Bronchus fibroblast of lung (primary cell): ENCODE results near the genes C17orf75 and TMEM98.

GRCh38 chr17:32152132-32152615 lies 9.9 kb downstream of the RHOT1 start:
- RAMPAGE, long total RNA: no peak

GRCh38 chr17:32267728-32268237 lies 2.2 kb downstream of the RHBDL3 start:
- RAMPAGE, long total RNA: no peak

- RAMPAGE, long total RNA: no peak
Measured at GRCh38 chr17:32308307-32308721, 33.7 kb downstream of the C17orf75 start.

DNA sequence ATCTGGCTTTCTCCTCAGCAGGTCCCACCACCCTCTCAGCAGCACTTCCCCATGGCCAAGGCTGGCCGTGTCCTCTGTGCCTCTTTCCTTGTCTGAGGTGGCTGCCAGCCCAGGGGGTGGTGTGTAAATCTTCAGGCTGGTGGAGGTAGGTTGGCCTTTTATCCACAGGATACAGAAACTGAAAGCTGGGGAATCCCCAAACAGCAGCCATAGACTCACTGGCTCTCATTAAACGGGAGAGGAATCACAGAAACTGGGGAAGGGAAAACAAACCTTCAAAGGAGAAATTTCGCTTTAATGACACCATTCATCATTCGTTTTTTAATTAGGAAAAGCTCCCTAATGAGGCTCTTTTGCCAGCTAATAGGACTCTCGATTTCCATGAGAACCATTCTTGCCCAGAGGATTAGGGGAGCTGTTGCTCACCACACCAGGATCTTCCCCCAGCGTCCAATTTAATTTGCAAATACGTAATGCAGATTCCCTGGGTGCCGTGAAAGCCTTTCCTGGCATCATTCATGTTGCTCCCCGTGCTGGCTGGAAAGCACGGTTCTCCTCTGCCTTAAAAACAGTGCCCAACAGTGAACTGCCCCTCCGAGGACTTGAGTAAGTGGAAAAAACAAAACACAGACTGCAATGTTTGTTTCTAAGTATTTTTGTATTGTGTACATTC lies 17.9 kb downstream of the C17orf75 start:
- RAMPAGE, long total RNA: no peak

DNA sequence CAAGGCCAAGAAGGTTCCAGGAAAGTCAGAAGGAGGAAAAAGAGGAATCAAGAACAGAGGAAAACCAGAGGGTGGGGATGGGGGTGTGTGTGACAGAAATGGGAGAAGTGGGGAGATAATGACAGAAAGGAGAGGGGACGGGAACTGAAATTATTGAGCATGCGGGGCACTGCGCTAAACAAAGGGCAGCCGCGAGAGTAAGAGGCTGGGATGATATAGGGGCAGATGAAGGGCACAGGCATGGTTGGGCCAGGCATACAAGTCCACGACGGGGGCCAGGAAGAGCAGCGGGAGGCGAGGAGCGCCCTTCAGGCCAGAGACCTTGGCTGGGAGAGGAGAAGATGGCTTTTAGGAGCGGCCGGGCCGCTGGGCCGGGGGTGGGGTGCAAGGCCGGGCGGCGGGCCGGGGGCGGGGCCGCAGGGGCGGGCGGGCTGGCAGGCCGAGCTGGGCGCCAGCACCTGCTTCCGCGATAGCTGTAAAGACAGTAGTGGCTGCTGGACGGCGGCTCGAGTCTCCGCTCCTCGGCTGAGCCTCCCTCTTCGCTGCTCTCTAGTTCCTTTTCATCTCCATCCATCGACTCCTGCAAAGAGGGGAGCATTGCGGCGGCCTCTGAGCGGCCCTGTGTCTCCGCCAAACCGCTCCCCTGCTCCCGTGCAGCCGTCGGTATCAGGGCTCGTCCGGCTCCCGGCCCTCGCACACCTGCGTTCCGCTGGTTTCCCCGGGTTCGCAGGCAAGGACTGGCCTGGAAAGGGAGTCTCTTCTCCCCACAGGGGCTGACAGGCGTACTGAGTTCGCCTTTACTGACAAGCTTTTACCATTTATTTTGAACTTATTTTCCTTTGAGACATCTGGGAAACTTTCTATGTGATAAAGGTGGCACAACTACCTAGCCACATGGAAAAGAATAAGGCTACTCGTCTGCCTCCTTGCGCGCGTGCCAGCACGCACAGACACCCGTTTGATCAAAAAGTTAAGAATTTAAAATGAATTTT lies at the start of gene C17orf75:
Gene C17orf75 (minus strand): TSS at position 632 of the 992 bp plus-strand sequence.
- RAMPAGE, long total RNA: no peak

- RAMPAGE, long total RNA: no peak
Measured at GRCh38 chr17:32480211-32480718, 6.5 kb upstream of the CDK5R1 start.

DNA sequence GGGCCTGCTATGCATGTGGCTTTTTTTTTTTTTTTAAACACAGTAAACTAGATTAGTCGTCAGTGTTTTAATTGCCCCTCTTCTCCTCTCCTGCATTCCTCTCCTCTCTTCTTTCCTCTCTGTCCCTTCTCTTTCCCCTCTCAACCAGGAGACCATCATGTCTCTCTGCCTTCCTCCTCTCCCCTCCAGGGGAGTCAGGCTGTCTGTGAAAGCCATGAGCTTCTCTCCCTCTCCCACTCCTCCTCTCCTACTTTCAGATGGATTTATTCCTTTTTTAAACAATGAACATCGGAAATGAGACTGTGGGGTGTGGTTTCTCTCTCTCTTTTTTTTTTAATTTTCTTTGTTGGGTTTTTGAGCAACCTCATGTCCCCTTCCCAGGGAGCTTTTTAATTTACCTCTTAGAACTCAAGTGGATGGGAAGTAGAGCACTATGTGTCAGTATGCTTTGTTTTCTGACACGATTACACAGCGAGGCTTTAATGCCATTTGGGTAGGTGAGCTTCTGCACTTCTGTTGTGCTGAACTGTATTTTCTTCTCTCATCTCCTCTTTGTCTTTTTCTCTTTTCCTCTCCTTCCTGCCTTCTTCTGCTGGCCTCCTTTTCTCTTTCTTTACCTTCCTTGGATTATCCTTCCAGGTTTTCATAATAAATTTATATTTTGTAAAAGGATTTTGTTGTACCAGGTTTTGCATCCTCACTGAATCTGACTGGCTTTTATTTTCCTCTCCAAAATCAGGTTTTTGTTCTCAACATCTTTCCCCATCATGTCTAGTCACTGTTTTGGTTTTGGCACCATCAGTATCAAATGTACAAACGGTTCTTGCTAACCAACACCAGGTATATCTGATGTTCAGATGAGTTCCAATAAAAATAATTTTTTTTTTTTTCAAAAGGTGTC lies 5.1 kb upstream of the CDK5R1 start:
- RAMPAGE, long total RNA: no peak

DNA sequence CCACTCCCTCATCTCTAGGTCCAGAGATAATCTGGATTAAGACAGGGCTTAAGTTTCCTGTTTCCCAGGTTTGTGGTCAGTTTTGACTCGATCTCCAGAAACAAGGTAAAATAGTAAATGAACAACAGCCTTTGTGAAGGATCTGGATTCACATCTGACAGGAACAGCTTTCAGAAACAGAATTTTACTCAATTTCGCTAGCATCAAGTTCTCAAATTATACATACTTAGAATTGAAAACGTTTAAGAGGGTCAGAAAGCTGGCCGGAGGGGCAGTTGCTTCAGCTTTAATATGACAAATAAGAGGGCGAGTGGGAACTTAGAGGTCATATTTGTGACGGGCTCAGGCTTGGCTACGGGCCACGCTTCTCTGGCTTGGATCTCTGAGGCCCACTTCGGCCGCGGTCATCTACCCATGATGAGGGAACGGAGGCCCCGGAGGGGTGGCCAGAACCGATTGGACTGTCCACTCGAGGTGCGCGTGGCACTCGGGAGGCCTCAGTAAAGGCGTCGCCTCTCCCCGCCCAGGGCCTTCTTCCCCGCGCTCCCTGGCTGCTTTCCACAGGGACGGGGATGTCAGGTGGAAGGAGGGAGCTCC lies 930 bp upstream of the CDK5R1 start:
- RAMPAGE, long total RNA: no peak

DNA sequence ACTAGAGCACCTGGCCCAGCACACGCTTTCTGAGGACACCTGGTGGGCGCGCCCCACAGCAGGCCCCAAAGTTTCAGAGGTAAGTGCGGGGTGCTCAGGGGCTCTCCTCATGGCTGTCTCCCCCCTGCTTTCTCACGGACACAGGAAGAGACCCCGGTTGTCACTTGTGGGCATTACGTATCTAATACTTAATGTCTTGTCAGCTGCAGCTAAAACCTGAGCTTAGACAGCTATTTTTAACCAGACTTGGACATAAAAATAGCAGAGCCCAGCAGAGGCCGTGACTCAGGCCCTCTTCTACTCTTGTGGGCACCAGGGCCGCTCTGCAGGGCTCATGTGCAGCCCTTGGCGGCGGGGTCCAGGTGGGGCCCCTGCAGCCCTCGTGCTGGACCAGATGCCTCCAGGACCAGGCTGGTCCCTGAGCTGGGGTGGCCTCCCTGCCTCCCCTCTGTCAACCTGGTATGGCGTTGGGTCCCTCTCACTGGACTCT lies 9.5 kb downstream of the CDK5R1 start:
- RAMPAGE, long total RNA: no peak

GRCh38 chr17:32523172-32523781 lies 36.5 kb downstream of the CDK5R1 start:
- RAMPAGE, long total RNA: no peak

DNA sequence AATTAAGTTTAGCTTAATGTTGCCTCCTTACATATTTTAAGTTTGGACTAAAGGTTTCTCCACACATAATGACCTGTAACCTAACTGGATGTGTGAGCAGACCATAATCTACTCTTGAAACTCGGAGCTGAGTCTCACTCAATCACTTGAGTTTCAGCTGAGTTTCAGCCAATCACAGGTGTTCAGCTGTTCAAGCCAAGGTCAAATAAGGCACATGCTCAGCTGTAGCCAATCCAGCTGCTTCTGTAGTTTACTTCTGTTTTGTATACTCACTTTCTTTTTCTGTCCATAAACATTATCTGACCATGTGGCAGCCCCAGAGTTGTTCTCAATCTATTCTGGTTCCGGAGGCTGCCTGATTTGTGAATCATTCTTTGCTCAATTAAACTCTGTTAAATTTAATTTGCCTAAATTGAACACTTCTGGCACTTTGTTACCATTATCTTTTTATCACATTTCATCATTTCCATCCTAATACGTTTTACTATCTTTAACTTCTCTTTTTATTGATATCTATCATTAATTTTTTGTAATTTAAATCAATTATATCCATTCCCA lies 72.6 kb downstream of the CDK5R1 start:
- RAMPAGE, long total RNA: no peak

GRCh38 chr17:32835173-32835842 lies 41.6 kb downstream of the MYO1D start:
- RAMPAGE, long total RNA: no peak

DNA sequence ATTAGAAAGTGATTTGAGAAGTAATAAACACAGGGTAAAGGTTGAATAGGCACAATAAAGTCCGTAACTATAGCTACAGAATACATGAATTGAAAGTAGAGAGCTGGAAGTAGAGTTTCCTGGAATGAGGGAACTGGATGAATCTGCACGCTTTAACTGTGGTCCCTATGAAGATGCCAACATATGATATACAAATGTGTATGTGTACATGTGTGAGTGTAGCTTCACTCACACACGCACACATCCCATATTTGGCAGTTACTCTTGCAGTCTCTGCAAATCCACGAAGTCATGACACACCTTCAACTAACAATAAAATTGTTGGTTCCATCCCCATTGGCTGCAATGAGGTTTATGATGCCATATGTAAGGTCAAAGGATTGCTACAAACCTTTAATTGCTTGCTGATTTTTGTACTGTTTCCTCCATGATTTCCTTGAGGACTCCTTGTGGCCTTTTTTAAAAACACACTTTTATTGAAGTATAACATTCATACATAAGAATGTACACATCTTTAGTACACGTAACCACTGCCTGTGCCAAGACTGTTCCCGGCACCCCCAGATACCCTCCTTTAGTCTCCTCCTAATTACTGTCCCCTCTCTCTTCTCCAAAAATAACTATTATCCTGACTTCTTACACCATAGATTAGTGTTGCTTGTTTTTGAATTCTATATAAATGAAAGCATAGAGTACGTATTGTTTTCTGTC lies 22.0 kb downstream of the MYO1D start:
- RAMPAGE, long total RNA: no peak

- RAMPAGE, long total RNA: no peak
Measured at GRCh38 chr17:32874293-32874747, 2.6 kb downstream of the MYO1D start.

DNA sequence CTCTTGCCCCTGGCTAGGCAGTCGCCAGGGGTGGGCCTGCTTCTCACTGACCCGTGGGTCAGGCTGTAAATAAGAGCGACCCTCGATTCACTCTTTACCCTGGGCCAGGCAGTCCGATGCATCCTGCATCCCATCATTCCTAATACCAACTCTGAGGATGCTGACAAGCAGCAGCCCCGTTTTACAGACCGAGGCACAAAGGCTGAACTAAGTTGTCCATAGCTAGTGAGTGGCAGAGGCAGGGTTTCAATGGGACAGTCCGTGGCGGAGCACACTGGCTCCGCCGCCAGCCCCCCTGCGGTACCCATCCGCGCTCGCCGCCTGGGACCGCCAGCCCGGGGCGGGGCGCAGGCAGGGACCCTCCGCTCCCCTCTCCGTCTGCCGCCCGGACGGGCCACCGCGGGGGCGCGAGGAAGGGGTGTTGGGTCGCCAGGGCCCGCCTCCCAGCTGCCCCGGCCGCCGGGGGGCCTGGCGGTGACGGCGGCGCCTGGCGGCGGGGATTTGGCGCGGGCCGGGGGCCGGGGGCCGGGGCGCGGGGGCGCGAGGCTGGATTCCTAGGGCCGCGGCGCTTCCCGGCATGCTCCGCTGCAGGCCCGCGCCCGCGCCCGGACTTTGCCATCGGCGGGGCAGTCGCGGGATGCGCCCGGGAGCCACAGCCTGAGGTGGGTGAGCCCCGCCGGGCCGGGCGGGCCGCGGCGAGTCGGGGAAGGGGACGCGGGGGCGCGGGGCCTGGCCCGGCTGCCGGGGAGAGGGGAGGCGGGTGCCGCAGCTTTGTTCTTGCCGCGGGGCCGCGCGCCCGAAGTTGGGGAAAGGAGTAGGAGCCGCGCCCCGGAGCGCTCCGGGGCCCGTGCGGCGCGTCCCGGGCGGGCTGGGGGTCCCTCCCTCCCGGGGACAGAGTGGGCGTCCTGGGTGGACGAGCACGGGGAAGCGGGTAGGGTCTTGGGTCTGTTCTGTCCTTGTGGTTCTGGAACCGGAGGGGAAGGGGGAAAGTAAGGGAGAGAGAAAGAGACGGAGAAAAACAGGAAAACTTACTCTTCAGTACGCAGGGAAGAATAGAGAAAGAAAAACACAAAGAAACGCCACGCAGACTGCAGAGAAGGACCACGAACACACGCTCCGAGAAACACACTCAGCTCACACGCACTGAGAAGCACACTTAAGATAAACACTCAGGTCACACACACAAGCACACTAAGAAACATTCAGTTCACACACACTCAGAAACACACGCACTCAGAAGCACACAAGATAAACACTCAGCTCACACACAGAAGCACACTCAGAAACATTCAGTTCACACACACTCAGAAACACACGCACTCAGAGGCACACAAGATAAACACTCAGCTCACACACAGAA lies at the start of gene TMEM98:
Gene TMEM98 (plus strand): TSS at position 578 of the 1,360 bp plus-strand sequence.
- RAMPAGE, long total RNA: start-site peak on the plus strand centred at position 610 of the sequence, 61 bp wide, 133 and 147 reads in 2 replicates

- RAMPAGE, long total RNA: no peak
Measured at GRCh38 chr17:32928936-32929727, 1.2 kb downstream of the TMEM98 start.

GRCh38 chr17:32954499-32955069 lies 26.6 kb downstream of the TMEM98 start:
- RAMPAGE, long total RNA: no peak

DNA sequence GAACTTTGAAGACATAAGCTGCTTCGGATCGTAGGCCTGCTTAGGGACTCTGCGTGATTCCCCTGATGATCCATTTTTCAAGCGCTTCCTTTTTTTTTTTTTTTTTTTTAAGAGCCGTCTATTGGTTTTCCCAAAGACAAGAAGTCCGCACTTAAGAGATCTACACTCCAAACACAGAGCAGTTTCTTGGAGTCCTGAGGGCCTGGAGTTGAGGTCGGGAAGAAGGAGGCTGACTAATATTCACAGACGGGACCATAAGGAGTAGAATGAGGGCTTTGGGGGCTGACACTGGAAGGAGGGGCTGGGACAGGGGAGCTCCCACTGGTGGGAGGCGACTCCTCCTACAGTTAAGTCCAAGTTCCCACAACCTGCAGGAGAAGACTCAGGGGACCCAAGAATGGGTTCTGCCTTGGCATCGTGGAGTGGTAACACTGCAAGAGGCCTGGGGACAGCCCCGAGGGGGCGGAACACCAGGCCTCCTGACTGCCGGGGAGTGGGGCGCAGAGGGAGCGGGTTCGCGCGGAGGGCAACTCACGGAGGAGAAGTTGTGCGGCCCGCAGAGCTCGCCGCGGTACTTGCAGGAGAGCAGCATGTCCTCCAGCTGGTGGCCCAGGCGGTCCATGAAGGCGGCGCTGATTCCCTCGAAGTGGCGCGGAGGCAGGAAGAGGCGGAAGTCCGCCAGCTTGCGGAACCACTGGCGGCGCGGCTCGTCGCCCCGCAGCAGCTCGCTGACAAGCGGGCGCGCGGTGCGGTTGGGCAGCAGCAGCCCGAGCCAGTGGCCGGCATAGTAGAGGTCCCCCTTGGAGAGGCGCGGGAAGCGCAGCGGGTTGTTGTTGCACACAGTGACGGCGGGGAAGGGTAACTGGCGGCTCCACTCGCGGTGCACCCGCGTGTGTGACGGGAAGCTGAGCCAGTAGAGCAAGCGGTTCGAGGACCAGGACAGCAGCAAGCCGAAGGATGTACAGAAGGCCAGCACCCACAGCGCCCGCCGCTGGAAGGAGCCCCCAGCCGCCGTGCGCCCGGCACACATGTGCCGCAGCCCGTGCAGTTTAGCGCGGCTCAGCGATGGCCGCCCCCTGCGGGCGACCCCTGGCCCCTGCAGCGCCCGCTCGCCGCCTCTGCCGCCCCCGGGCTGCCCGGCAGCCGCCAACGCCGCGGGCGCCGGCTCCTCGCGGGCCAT lies 1.8 kb downstream of the ASIC2 start:
- RAMPAGE, long total RNA: no peak

- RAMPAGE, long total RNA: no peak
Measured at GRCh38 chr17:34132206-34132579, 122.9 kb upstream of the CCL2 start.

DNA sequence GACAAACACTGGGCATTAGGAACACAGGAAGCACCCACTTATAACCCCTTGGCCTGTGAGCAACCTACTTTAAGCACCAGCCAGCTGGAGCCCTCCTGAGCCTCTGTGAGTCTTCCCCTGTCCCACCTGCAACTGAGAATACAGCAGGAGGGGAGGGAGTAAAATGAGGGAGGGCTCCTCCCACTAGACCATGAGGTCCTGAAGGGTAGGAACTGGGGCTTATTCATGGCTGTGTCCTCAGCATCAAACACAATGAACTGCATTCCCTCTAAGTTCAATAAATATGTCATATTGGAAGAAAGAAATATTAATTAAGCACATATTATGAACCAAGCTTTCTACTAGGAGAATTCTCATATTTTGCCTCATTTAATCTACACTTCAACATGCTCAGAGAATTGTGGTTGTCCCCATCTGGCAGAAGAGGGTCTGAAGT lies 142.6 kb downstream of the TMEM132E start:
- RAMPAGE, long total RNA: no peak